H1 (cell line): Measurements from ENCODE around the genes NDEL1 and SPDYE4.

DNA sequence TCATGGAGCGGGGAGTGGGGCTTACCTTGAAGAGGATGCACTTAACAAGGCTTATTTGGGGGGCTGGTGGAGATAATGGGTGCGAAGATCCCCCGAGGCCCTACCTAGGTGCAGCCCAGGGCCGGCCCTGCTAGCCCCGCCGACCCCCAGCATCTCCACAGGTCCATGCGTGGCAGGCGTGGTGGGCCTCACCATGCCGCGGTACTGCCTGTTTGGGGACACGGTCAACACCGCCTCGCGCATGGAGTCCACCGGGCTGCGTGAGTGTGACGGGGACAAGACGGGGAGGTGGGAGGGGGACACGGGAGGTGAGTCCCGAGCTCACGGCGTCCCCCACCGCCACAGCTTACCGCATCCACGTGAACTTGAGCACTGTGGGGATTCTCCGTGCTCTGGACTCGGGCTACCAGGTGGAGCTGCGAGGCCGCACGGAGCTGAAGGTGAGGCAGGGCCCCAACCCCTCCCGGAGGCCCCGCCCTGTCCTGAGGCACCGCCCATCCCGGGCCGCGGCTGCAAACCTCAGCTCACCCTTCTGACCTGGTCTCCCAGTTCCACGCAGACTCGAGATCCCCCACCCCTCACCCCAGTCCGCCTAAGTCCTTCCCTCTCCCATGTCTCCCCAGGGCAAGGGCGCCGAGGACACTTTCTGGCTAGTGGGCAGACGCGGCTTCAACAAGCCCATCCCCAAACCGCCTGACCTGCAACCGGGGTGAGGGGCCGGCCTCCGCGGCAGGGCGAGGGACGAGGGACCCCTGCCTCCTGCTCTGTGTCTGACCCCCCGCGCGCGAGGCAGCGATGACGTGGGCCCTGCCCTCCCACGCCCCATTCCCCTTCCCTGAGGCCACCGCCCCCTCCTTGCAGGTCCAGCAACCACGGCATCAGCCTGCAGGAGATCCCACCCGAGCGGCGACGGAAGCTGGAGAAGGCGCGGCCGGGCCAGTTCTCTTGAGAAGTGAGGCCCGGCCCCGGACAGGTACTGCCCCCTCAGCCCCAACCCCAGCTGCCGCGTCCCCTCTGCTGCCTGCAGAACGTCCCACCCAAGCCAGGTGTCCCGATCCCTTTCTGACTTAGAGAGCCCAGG lies 13.5 kb downstream of the GUCY2D start:
- RRBS: no CpG with 5 or more reads among the region's 72 CpGs
CAGE:
- cytosol, long polyA plus RNA: start-site peak on the plus strand centred at position 501 of the sequence, 43 bp wide, 11 reads
- long polyA plus RNA: no peak
- nucleus, long polyA plus RNA: no peak

DNA sequence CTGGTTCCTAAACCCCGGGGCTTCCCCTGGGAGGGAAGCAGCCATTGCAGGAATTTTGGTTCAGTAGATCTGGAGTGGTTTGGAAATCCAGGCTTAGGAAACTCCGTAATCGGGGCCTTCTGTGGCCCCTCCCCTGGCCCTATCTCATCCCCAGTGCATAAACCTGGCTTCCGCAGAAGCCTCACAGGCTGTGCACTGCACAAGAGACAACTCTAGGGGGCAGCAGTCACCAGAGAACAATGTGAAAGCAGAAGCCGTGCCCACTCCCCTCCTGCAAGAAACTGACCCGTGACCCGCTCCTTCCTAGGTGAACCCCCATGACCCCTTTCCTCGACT lies 14.2 kb downstream of the GUCY2D start:
- RRBS: no CpG with 5 or more reads among the region's 8 CpGs
CAGE:
- cytosol, long polyA plus RNA: no peak
- long polyA plus RNA: no peak
- nucleus, long polyA plus RNA: no peak

GRCh38 chr17:8039241-8039889 lies 506 bp downstream of the ALOX15B start:
- RRBS: 2% methylated on average over 8 of the region's 28 CpGs
CAGE:
- cytosol, long polyA plus RNA: no peak
- long polyA plus RNA: no peak
- nucleus, long polyA plus RNA: no peak

- RRBS: no CpG with 5 or more reads among the region's 15 CpGs
CAGE:
- cytosol, long polyA plus RNA: no peak
- long polyA plus RNA: no peak
- nucleus, long polyA plus RNA: no peak
These were observed 9.6 kb downstream of the ALOX15B start for GRCh38 chr17:8048317-8048965.

DNA sequence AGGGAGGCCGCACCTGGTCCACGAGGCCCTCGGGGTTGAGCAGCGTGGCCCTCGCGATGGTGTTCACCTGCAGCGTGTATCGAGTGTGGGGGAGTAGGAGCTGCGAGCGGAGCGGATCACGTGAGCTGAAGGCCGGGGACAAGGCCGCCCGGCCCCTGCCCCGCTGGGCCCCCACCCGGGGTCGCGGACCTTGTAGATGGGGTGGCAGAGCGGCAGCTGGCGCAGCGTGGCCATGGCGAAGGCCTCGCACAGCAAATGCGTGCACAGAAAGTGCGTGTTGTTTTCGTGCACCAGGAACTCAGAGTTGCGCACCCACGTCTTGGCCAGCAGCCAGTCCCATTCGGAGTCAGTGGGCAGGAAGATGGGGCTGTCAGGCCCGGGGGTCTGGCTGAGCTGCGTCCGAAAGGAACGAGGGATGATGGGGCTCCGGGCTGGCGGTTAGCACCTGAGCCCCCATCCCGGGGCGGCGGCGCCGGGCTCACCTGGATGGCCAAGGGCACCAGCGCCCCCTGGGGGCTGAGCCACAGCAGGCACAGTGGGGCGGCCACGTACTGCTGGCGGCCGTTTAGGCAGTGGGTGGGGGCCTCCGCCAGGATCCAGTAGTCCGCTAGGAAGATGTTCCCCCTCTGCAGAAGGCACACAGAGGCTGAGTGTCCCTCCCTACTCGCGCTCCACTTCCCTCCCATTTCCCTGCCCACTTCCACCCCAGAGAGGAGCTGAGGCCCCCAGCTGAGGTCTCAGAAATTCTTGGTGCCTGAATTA lies 8.2 kb downstream of the ALOXE3 start:
- RRBS: 2% methylated on average over 5 of the region's 50 CpGs
CAGE:
- cytosol, long polyA plus RNA: no peak
- long polyA plus RNA: no peak
- nucleus, long polyA plus RNA: no peak

GRCh38 chr17:8119483-8120059 lies 1.3 kb upstream of the ALOXE3 start:
- RRBS: no CpG with 5 or more reads among the region's 12 CpGs
CAGE:
- cytosol, long polyA plus RNA: no peak
- long polyA plus RNA: no peak
- nucleus, long polyA plus RNA: no peak

- RRBS: under 1% methylated on average over 8 of the region's 39 CpGs
CAGE:
- cytosol, long polyA plus RNA: no peak
- long polyA plus RNA: no peak
- nucleus, long polyA plus RNA: no peak
These were observed 1.4 kb downstream of the HES7 start for GRCh38 chr17:8122344-8123014.

DNA sequence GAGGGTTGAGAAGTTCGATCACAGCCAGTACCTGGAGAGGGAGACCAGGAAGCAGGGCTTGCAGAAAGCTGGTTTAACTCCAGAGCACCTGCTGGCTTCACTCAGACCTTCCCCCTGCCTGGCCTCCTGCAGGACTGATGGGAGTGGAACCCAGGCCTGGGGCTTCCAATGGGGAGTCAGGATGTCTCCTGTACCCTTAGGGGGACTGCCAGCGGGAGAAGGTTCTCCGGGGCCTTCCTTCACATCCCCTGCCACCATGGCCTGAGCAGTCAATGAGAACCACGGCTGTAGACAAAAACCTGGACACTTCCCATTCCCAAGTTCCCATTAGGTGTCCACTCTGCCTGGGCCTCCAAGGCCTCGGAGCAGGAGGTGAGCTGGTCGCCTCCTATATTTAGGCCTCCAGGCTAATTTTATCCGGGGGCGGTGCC lies 1.4 kb downstream of the PER1 start:
- RRBS: no CpG with 5 or more reads among the region's 8 CpGs
CAGE:
- cytosol, long polyA plus RNA: no peak
- long polyA plus RNA: no peak
- nucleus, long polyA plus RNA: no peak

DNA sequence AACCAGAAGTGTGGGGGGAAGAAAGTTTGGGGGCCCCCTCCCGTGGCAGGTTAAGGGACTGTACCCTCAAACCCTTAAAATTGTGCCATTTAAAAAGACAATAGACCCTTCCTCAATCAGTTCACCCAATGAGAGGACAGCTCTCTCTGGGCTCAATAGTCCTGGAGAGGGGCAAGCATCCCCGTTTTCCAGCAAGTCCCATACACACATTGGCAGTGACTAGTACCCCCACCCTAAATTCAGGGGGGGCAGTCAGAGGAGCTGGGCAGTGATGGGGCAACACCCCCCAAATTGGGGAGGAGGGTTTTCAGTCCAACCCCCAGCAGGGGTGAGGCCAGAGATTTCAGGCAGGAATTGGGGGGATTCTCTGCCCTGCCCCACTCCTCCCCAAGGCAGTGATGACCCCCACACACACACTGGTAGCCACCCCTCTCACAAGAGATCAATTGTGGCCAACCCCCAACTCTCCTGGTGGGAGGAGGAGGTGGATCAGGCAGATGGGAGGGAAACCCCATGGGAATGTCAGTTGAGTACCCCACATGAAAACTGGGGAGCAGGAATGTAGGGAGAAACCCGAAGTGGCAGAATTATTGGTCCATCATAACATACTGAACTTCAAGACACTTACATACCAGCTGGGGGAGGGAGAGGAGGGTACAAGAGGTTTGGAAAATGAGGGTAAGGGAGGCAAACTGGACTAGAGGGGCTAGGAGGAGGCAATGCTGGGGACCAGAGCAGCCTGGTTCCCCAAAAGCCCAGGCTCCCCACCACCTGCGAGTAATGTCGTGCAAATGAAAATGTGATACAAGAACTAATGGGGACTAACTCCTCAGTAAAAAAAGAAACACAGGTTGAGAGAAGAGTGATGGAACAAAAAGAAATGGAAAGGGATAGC lies 3.2 kb downstream of the VAMP2 start:
- RRBS: no CpG with 5 or more reads among the region's 5 CpGs
CAGE:
- cytosol, long polyA plus RNA: no peak
- long polyA plus RNA: no peak
- nucleus, long polyA plus RNA: no peak

DNA sequence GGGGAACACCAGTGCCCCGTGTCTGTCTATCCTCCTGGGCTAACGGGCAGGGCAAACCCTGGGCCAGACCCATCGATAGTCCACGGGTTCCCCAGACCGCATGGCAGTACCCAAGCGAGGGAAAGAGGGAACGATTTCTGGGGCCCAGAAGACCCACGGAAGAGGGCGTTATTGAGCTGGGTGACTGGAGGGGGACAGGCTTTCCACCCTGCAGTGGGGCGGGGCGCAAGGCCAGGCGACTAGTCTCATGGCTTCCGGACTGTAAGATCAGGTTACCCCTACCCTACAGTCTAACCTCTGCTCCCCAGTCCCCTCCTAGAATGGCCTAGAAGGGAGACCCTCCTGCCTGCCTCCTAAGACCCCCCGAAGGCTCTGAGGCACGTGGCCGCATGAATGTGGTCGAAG lies 13.0 kb upstream of the AURKB start:
- RRBS: no CpG with 5 or more reads among the region's 17 CpGs
CAGE:
- cytosol, long polyA plus RNA: no peak
- long polyA plus RNA: no peak
- nucleus, long polyA plus RNA: no peak

DNA sequence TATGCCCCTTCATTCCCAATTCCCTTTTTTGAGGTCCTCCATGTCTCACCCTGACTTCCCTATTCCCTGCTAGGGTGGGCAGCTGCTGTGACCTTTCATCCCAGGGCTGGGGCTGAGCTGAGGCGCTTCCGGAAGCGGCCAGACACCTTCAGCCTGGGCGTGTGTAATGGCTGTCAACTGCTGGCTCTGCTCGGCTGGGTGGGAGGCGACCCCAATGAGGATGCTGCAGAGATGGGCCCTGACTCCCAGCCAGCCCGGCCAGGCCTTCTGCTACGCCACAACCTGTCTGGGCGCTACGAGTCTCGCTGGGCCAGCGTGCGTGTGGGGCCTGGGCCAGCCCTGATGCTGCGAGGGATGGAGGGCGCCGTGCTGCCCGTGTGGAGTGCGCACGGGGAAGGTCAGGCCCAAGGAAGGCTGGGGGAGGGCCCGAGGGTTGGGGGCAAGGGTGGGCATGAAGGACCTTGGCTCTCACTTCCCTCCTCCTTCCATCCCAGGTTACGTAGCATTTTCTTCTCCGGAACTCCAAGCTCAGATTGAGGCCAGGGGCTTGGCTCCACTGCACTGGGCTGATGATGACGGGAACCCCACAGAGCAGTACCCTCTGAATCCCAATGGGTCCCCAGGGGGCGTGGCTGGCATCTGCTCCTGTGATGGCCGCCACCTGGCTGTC lies 19.5 kb downstream of the PFAS start:
- RRBS: no CpG with 5 or more reads among the region's 25 CpGs
CAGE:
- cytosol, long polyA plus RNA: no peak
- long polyA plus RNA: no peak
- nucleus, long polyA plus RNA: no peak

GRCh38 chr17:8379602-8380798 lies 3.0 kb downstream of the RPL26 start:
- RRBS: no CpG with 5 or more reads among the region's 9 CpGs
CAGE:
- cytosol, long polyA plus RNA: no peak
- long polyA plus RNA: no peak
- nucleus, long polyA plus RNA: no peak

DNA sequence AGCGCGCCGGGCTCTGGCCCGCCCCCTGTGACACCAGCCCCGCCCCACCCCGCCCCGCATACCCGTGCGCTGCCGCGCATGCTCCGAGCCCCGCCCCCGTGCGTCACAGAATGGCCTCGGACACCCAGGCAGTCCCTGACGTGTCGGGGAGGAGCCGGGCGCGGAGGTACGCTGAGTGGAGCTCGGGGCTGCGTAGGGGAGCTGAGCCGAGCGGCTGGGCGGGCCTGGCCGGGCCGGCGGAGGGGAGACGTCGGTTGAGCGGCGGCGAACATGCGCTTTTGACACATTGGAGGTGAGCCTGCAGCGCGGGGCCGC lies at the start of gene NDEL1:
NDEL1 (plus strand) TSS at position 131 of the 315 bp plus-strand sequence.
- RRBS: 2% methylated on average over 12 of the region's 39 CpGs
CAGE:
- cytosol, long polyA plus RNA: start-site peak on the plus strand centred at position 189 of the sequence, 102 bp wide, 275 reads
- long polyA plus RNA: start-site peak on the plus strand centred at position 193 of the sequence, 110 bp wide, 375 and 161 reads in 2 replicates
- nucleus, long polyA plus RNA: start-site peak on the plus strand centred at position 141 of the sequence, 21 bp wide, 166 reads; start-site peak on the plus strand centred at position 261 of the sequence, 49 bp wide, 45 reads

DNA sequence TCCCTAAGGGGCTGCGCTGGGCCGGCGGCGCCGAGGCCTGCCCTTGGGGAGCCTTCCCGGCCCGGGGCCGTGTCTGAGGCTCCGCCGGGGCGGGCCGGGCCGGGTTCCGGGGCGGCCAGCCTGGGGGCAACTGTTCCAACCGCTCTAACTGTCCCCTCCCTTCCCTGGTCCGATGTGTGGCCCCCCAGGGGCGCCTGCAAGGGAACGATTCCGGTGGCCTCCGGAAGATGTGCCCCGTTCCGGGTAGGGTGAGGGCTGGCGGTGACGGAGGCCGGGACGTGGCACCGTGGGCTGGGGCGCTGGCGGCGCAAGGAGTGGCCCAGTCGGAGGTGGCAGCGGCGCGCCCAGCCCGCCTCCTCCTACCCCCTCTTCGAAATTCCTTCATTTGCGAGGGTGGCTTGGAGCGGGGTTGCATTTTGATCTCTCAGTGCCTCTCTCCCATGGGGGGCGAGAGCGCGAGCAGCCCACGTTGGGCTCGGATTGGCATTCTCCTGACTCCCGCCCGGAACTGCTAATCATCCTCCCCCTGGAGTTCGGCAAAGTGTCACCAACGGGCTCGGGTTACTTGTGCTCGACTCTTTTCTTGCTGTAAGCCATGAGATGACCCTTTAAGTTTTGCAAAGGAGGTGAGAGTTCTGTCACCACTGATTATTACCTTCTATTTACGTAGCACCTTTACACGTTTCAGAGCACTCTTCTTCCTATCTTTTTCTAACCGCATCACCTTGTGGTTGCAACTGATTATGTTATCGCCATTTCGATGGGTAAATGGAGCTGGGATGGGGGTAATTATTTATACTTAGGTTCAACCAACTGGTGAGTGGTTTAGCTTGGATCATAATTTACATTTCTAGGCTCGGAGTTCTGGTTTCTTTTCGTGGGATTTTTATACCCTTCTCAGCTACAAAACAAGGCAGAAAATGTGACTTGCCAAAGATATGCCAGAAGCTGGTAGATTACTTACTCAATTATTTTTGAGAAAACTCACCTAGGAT lies 682 bp downstream of the NDEL1 start:
- RRBS: 3% methylated on average over 5 of the region's 57 CpGs
CAGE:
- cytosol, long polyA plus RNA: no peak
- long polyA plus RNA: no peak
- nucleus, long polyA plus RNA: no peak

DNA sequence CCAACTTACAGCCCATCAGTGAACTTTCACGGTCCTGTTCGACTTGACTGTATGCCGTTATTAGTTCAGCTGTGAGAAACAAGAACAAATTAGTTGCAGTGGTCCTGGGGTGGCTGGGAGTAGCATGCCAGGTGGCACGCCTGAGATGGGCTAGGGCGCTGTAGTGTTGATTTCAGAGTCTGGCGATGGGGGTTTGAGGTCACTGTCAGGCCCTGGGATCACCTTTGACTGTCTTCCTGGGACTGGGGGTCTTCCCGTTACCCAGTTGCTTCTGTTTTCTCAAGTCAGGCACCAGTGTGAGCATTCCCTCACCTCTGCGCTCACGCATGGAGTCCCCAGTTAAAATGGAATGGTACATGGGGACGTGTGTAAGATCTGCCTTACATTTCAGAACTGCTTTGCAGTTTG lies 27.8 kb downstream of the NDEL1 start:
- RRBS: no CpG with 5 or more reads among the region's 10 CpGs
CAGE:
- cytosol, long polyA plus RNA: no peak
- long polyA plus RNA: no peak
- nucleus, long polyA plus RNA: no peak

DNA sequence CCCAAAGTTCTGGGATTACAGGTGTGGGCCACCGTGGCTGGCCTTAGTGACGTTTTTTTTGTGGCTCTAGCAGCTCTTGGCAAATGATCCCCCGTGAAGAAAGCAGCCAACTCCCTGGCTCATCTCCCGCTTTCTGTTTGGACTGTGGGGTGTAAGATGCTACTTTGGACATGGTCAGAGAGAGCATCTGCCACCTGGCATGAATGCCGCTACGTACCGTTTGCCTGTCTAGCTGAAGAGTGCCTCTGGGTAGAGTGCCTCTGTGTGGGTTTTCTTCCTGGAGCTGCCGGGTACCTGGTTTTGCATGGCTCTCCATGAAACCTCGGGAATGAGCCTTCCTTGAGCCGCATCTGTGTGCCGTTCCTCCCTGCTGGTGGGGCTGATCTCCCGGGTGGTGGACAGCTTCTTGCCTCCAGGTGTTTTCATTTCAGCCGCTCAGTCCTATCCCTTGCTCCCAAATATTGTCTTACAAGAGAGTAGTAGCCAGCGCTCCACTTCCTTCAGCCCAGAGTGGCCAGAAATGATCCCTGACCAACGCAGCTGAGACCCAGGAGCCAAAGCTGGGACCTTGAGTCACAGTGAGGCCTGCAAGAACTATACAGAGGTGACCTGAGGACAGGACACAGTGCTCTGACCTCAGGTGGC lies 34.4 kb downstream of the NDEL1 start:
- RRBS: 84% methylated on average over 3 of the region's 15 CpGs
CAGE:
- cytosol, long polyA plus RNA: no peak
- long polyA plus RNA: no peak
- nucleus, long polyA plus RNA: no peak

GRCh38 chr17:8475119-8475476 lies 39.4 kb downstream of the NDEL1 start:
- RRBS: no CpG with 5 or more reads among the region's 11 CpGs
CAGE:
- cytosol, long polyA plus RNA: no peak
- long polyA plus RNA: no peak
- nucleus, long polyA plus RNA: no peak

GRCh38 chr17:8513721-8514163 lies 78.1 kb downstream of the NDEL1 start:
- RRBS: no CpG with 5 or more reads among the region's 11 CpGs
CAGE:
- cytosol, long polyA plus RNA: no peak
- long polyA plus RNA: no peak
- nucleus, long polyA plus RNA: no peak

GRCh38 chr17:8697289-8697938 lies 47.2 kb downstream of the CCDC42 start:
- RRBS: no CpG with 5 or more reads among the region's 13 CpGs
CAGE:
- cytosol, long polyA plus RNA: no peak
- long polyA plus RNA: no peak
- nucleus, long polyA plus RNA: no peak

DNA sequence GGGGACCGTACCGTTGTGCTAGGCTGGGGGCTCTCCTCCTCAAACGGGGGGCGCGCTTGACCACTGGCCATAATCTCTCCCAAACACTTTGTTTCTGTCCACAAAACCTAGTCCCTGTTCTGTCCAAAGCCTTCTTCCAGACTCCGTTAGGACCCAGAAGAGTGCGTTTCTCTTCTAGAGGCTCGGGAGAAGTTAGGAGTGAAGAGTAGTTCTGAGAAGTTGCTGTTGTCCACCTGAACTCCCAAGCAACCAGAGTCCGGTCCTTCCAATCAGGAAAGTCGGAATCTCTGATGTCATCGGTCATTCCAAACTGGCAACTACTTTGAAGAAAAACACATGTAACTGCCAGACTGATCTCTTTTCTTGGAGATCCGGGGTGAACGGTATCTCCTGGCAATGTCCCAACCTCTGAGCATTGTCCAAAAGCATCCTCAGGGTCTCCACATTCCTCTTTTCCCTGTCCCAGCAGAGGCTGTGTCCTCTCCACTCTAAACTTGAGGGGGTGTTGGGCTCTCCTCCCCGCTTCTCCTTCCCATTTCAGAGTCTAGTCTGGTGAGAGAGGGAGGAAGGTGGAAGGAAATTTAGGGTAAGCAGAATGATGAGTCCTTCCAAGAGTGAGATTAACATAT lies at the start of gene SPDYE4:
SPDYE4 (minus strand) TSS at position 235 of the 629 bp plus-strand sequence.
- RRBS: no CpG with 5 or more reads among the region's 14 CpGs
CAGE:
- cytosol, long polyA plus RNA: no peak
- long polyA plus RNA: no peak
- nucleus, long polyA plus RNA: no peak